A549 (cell line): ENCODE results near the genes MBD1, SKA1 and MAPK4.

- PRO-cap: no peak
CAGE:
- cytosol, long polyA plus RNA: no peak
- long polyA plus RNA: no peak
- nucleus, long polyA plus RNA: no peak
Measured at GRCh38 chr18:49724160-49724680, 89.1 kb downstream of the ACAA2 start.

DNA sequence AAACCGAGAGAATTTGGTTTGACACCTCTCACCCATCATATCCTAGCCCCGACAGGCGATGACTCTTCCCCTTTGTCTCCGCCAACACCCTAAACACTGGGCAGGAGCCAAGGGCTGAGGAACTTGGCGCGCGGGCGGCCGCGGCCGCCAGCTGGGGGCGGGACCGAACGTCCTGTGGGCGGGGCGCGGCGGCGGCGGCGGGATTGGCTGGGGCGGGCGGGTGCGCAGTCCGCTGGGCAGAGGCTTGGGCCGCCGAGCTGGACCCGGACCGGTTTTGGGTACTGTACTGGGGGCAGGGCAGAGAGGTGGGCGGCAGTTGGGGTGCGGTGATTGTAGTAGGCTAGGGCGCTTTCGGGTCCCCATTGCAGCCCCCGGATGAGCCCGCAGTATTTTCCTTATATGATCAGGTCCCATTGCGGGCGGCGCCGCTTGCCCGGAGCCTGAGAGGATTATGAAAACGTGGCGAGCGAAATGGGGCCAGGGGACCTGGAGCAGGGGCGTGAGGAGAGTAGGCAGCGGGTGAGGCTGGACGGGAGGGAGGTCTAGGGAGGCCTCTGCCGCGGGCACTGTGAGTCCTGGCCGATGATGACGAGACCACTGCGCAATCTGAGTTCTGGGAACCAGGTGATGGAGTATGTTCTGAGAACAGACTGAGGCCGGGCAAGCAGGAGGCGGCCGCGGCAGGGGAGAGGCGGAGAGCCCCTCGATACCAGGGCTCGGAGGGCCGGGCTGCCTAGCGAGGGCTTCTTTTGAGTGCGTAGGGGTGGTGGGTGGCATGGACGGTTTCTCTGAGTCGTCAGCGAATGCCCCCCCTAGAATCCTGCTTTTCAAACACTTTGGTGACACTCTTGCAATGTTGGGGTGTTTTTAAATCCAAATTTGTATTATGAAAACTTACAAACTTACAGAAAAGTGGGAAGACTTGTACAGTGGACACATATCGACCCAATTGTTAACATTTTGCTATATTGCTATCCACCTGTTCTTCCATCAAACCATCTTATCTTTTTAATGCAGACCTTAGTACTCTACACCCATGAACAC lies 774 bp upstream of the ACAA2 start:
- PRO-cap: bidirectional peak, plus-strand start at position 239 of the sequence, minus-strand start at position 53 of the sequence
CAGE:
- cytosol, long polyA plus RNA: start-site peak on the minus strand centred at position 92 of the sequence, 89 bp wide, 545 and 1,359 reads in 2 replicates; start-site peak on the plus strand centred at position 221 of the sequence, 54 bp wide, 46 and 50 reads in 2 replicates
- long polyA plus RNA: start-site peak on the minus strand centred at position 105 of the sequence, 83 bp wide, 369 and 121 reads in 2 replicates
- nucleus, long polyA plus RNA: start-site peak on the plus strand centred at position 255 of the sequence, 92 bp wide, 1,308 and 1,260 reads in 2 replicates

- PRO-cap: no peak
CAGE:
- cytosol, long polyA plus RNA: no peak
- long polyA plus RNA: no peak
- nucleus, long polyA plus RNA: no peak
Measured at GRCh38 chr18:49938823-49939148, 125.5 kb upstream of the ACAA2 start.

- PRO-cap: no peak
CAGE:
- cytosol, long polyA plus RNA: no peak
- long polyA plus RNA: no peak
- nucleus, long polyA plus RNA: no peak
Measured at GRCh38 chr18:49953055-49953451, 139.7 kb upstream of the ACAA2 start.

DNA sequence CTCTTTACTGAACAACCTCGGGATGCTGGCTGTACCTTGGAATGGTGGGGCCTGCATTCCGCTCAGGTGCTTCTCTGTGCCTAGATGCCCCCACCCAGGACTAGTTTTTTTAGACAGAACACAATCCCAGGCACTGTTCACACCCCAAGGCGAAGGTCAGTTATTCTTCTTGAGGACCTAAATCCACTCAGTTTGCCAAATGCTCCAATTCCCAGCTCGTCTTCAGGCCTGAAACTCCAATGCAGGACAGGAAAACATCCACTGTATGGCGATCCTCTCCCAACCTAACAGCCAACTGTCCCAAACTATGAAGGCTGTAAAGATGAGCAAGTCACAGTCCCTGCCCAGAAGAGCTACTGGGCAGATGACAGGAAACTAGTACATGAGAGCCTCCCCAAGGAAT lies 154.4 kb upstream of the ACAA2 start:
- PRO-cap: no peak
CAGE:
- cytosol, long polyA plus RNA: no peak
- long polyA plus RNA: no peak
- nucleus, long polyA plus RNA: no peak

DNA sequence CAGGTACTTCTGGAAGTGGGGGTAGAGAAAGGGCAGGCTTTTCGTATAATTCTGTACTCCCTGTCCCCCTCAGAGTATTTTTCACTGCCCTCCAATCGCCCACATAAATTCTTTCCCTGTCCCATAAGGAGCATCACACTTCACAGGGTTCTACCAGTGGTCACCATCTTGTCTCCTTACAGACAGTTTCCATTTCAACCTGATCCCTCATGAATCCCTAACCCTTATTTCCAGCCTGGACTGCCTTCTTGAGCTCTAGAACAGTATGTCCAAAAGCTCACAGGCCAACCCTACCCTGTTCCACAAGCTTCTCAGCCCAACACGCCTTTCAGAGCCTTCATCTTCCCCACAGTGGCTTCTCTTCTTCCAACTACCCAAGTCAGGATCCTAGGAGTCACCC lies 48.1 kb downstream of the MYO5B start:
- PRO-cap: no peak
CAGE:
- cytosol, long polyA plus RNA: no peak
- long polyA plus RNA: no peak
- nucleus, long polyA plus RNA: no peak

DNA sequence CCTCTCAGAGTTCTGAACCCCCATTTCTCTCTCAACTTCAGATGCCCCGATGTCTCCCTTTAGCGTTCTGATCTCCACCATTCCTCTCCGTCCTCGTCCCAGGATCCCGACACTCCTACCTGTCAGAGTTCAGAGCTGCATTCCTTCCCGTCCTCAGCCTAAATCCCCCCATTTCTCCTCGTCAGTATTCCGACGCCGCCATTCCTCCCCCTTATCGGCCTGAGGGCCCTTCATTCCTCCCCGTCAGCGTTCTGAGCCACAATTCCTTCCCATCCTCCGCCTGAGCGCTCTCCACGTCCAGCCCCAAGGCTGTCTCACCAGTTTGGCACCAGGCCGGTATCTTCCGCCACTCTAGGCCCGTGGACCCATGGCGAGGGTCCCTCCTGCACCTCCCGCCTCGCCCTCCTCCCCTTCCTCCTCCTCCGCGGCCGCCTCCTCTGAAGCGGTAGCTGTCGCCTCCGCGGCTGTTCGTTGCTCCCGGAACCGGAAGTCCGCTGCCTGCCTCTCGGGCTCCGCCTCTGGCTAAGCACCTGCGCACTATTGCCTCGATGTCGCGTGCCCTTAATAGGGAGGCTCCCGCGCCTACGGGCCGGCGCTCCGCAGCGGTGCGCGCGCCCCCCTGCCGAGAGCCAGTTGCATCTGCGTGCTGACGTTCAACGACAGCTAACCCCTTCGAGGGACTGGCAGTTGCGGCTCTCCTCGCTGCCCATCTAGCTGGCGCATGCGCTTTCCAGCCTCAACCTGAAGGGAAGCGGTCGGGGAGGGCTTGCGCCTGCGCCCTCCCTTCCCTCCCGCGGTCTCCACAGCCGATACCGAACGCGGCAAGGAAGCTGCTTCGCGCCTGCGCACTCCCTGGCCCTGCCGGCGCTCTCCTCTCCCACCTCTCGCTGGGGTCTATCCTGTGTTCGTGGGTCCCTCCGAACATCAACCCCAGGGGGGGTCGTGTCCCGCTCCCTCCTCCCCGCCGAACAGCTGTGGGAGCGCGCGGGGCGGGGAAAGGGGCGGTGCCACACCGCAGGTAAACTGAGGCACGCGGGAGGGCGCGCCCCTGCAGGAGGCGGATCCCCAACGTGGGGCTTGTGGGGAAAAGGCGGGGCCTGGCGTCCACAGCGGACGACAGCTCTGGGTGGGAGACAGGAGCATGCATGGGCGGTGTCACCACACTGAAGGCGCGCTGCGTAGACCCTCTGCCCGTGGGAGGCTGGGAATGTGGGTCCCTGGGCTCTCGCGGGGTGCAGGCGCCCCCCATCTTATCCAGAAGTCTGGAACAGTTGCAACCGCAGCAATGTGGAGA lies at the start of gene MBD1:
Gene MBD1, minus strand, starts transcription at position 479 of the 1,294 bp plus-strand sequence.
- PRO-cap: bidirectional peak, plus-strand start at position 488 of the sequence, minus-strand start at position 439 of the sequence
CAGE:
- cytosol, long polyA plus RNA: no peak
- long polyA plus RNA: no peak
- nucleus, long polyA plus RNA: start-site peak on the minus strand centred at position 432 of the sequence, 83 bp wide, 100 and 172 reads in 2 replicates

DNA sequence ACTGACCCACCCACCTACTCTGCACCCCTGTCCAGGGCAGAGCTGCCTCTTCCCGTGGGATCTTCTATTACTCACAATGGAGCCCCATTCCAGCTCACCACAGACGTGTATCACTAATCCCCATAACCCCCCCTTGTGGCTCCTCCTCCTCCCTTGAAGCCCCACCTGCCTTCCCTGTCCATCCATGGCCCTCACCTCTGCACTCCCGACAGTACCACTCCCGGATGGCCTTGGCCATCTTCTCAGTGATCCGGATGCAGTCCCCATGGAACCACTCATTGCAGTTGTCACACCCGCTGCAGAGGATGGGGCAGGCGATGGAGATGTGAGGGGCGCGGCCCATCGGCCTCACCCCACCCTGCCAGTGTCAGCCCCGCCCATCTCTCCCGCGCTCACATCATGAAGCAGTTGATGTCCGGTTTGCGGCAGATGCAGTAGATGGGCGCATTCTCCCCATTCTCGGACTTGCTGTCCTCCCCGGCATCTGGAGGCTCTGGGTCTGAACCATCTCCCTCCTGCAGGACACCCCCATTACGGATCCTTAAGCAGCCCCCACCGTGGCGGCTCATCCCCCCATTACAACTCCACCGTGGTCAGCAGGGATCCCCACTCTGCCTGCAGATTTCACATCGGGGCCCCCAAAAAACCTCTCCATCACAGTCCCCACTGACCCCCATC lies 1.0 kb downstream of the CXXC1 start:
- PRO-cap: no peak
CAGE:
- cytosol, long polyA plus RNA: no peak
- long polyA plus RNA: no peak
- nucleus, long polyA plus RNA: no peak

GRCh38 chr18:50374699-50375444 lies at the start of gene SKA1:
Gene SKA1 (plus strand): TSS chr18:50375046.
- PRO-cap: bidirectional peak, plus-strand start at chr18:50375046, minus-strand start at chr18:50374878
CAGE:
- cytosol, long polyA plus RNA: no peak
- long polyA plus RNA: start-site peak on the plus strand at chr18:50375037-50375117, 133 and 119 reads in 2 replicates
- nucleus, long polyA plus RNA: no peak

- PRO-cap: no peak
CAGE:
- cytosol, long polyA plus RNA: no peak
- long polyA plus RNA: no peak
- nucleus, long polyA plus RNA: no peak
Measured at GRCh38 chr18:50401966-50402524, 27.2 kb downstream of the SKA1 start.

- PRO-cap: no peak
CAGE:
- cytosol, long polyA plus RNA: no peak
- long polyA plus RNA: no peak
- nucleus, long polyA plus RNA: no peak
Measured at GRCh38 chr18:50559317-50560361, at the start of gene MAPK4. Gene MAPK4 (plus strand): TSS chr18:50560087.

DNA sequence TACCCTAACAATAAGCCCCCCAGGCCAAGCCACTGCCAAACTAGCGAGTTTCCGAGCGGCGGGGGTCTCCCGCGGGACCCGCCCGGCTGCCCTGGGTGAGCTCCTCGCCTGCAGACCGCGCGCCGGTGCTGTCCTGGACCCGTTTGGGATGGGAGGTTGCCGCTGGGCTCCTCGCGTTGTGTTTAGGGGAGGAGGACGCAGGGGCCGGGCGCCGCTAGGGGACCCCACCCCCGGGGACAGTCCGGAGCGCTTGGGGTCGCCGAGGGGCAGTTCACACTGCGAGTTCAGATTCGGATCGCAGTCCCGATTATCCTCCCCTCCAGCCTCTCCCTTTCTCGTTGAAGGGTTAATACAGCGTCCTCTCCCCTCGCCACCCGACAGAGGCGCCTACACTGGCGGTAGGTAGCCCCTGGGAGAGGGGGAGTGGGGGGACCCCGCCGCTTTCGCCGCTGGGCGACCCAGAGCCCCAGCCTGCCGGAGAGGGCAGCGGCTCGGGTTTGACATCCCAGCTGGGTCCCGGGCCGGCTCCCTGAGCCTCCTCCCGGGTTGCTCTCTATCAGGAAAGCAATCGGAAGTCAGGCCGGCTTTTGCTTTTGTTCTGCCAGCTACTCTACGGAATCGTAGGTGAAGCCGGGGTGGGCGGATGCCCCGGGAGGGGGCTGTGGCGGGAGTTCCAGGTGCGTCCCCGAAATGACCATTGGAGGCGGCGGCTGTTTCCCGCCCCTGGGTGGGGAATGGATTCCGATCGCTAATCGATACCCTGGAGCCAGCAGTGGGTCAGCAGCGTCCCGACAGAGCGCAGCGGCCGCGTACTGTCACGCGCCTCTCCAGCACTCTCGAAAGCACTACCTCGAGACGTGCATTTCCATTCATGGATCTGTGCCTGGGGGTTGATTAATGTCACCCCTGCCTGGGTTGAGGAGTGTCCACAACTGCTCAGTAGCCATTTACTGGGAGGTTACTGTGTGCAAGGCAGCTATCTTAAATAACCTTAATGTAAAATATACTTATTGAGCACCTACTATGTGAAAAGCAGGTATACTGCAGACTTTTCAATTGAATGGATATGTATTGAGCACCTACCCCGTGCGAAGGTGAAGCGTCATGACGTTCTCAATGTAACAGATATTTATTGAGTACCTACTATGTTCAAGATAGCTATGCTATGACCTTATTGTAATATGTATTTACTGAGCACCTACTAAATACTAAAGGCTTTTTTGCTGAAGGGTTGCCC lies 893 bp downstream of the MAPK4 start:
- PRO-cap: no peak
CAGE:
- cytosol, long polyA plus RNA: no peak
- long polyA plus RNA: no peak
- nucleus, long polyA plus RNA: no peak

GRCh38 chr18:50775204-50775726 lies 44.6 kb downstream of the MRO start:
- PRO-cap: no peak
CAGE:
- cytosol, long polyA plus RNA: no peak
- long polyA plus RNA: no peak
- nucleus, long polyA plus RNA: no peak

DNA sequence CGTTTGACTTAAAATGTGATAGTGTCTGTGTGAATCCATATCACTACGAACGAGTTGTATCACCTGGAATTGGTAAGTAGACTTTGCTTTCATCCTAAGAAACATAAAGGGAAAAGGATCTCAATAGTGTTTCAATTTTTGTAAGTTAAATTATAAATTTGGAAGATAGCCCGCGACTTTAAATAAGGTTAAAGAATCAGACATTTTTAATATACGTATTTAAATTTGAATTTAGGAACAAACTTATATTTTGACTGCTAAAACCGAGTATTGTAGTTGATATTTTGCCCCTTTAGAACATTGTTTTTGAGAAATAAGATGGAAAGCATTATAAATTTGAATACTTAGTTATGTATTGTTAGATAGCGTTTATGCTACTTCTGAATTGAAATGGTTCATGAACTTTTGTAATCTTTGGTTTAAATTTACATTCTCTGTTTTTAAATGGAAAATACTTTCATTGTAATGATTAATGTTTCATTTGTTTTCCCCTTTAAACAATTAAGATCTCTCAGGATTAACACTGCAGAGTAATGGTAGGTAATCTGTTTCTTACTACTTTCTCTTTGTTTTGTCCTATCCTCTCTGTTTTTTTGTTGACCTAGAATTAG lies 18.9 kb downstream of the SMAD4 start:
- PRO-cap: no peak
CAGE:
- cytosol, long polyA plus RNA: no peak
- long polyA plus RNA: no peak
- nucleus, long polyA plus RNA: no peak

- PRO-cap: no peak
CAGE:
- cytosol, long polyA plus RNA: no peak
- long polyA plus RNA: no peak
- nucleus, long polyA plus RNA: no peak
Measured at GRCh38 chr18:51106912-51107366, 76.9 kb downstream of the SMAD4 start.

GRCh38 chr18:51178679-51179364 lies 18.7 kb downstream of the MEX3C start:
- PRO-cap: no peak
CAGE:
- cytosol, long polyA plus RNA: no peak
- long polyA plus RNA: no peak
- nucleus, long polyA plus RNA: no peak

GRCh38 chr18:51345892-51346450 lies 148.5 kb upstream of the MEX3C start:
- PRO-cap: no peak
CAGE:
- cytosol, long polyA plus RNA: no peak
- long polyA plus RNA: no peak
- nucleus, long polyA plus RNA: no peak

GRCh38 chr18:51426008-51426208 lies 228.4 kb upstream of the MEX3C start:
- PRO-cap: no peak
CAGE:
- cytosol, long polyA plus RNA: no peak
- long polyA plus RNA: no peak
- nucleus, long polyA plus RNA: no peak

- PRO-cap: no peak
CAGE:
- cytosol, long polyA plus RNA: no peak
- long polyA plus RNA: no peak
- nucleus, long polyA plus RNA: no peak
Measured at GRCh38 chr18:51810988-51811213, 529.1 kb upstream of the DCC start.

DNA sequence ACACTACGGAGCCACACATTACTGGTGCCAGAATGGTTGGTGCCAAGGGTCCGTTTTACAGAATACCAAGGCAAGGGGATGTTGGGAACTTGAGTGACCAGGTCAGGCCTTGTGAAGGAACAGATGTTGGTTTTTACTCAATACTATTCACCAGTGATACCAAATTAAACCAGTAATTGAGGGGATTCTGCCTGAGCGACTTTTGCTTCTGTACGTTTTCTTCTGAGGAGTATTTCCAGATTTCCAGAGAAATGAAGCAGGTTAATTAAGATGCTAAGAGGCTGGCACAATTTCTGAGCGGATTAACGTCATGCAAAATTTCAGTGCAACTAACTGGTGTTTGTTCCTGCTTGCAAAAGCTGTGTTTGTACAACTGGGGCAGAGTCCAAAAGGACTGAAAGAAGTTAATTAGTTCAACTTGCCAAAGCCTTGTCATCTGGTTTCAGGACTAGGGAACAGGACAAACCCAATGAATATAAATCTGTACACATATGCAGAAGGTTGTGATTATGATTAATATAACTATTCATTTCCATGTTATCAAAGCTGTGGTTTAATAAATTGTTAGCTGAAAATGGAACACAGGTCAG lies 432.1 kb upstream of the DCC start:
- PRO-cap: no peak
CAGE:
- cytosol, long polyA plus RNA: no peak
- long polyA plus RNA: no peak
- nucleus, long polyA plus RNA: no peak